OVCAR3 (cell line): ENCODE measurements around a stretch of chr3.

- RRBS: 99% methylated on average over 3 of the region's 16 CpGs
Observed at GRCh38 chr3:12881791-12882295, 40.5 kb upstream of the RPL32 start.

DNA sequence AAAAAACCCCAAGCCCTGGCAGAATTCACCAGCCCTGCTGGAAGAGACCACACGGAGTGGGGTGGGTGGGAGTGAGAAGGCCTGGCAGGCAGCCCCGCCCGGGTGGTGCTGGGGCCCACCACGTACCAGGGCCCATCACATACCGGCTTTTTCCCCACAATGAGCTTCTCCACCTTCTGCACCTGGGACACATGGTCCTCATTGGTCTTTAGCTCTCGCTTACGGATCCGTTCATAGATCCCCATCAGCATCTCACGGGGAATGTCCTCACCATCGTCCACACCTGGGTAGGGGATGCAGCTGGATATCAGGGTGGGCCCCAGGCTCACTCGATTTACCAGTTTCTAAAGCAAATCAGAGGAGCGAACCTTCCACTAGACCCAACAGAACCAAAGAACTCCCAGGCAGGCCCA lies 74.1 kb upstream of the RPL32 start:
- RRBS: 100% methylated on average over 2 of the region's 12 CpGs

GRCh38 chr3:12926570-12927076 lies 85.3 kb upstream of the RPL32 start:
- RRBS: no CpG with 5 or more reads among the region's 9 CpGs

DNA sequence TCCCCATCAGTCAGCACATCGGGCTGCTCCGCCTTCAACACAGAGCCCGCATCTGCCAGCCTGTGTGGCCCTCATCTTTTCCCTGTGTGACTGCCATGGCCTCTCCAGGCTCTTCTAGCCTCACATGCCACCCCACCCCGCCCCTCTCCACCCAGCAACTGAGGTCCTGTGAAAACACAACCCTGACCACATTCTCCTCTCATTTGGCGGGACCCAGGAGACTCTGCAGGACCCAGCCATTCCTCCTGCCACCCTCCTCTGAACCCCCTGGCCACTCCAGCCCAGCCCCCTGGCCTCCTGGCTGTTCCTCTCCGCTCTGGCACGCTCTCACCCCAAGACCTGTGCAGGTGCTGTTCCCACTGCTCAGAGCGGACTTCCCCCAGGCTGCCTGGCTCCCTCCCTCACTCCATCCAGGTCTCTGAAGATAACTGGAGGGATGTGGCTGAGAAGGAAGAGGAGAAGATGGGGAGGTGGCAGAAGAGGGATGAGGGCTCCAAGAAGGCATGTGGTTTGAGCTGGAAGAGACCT lies 111.1 kb upstream of the RPL32 start:
- RRBS: no CpG with 5 or more reads among the region's 8 CpGs

- RRBS: no CpG with 5 or more reads among the region's 18 CpGs
Observed at GRCh38 chr3:12959657-12960314, 113.4 kb downstream of the IQSEC1 start.

GRCh38 chr3:12974599-12975184 lies 98.5 kb downstream of the IQSEC1 start:
- RRBS: no CpG with 5 or more reads among the region's 9 CpGs

DNA sequence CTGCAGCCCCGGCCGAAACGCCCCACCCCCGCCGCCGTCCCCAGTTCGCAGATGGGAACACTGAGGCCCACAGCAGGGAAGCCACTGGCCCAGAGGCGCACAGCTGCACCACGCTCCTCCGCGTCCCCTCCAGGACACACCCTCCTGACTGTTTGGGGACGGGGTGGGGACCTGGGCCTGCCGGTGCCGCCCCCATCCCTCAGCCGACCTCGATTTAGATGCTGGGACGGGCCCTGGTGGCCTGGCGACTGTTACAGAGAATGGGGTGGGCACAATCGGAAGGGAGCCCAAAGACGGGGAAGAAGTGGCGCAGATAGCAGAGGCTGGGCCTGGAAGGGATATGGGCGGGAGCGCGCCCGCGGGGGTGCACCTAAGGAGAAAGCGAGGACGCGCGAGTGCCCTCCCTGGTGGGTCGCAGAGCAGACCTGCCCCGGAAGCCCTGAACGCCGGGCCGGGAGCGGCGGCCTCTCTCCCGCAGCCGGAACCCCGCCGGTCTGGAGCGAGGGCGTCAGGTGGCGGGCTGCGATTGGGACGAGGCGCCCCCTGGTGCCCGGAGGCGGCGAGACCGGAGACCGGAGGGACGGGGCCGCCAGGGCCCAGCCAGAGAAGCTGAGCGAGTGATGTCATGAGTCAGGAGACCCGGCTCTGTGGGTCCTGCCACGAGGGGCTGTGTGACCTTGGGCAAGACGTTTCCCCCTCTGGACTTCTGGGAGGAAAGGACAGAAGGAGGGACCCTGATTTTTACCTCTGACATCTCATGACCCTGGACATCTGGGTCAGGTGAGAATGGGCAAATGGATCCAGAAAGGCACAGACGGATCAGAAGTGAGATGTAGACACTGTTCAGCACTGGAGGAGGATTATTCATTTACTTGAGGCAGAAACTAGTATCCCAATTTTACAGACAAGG lies 78.4 kb downstream of the IQSEC1 start:
- RRBS: 6% methylated on average over 13 of the region's 59 CpGs

- RRBS: no CpG with 5 or more reads among the region's 10 CpGs
Observed at GRCh38 chr3:13011376-13012153, 61.7 kb downstream of the IQSEC1 start.

- RRBS: no CpG with 5 or more reads among the region's 32 CpGs
Observed at GRCh38 chr3:13045585-13046680, 27.3 kb downstream of the IQSEC1 start.

DNA sequence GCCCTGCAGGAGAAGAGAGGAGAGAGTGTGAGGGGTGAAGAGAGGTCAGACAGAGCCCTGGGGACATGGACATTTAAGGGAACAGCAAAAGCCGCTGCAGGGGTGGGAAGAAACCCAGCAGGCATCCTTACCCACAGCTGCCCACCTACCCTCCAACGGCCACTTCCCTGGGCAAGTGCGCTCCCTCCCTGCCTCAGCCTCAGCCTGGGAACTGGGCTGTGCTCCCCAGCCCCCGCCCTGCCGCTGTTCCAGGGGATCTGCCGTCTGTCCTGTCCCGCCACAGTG lies 7.2 kb upstream of the IQSEC1 start:
- RRBS: no CpG with 5 or more reads among the region's 7 CpGs

GRCh38 chr3:13223411-13224131 lies 150.3 kb upstream of the IQSEC1 start:
- RRBS: no CpG with 5 or more reads among the region's 13 CpGs

- RRBS: no CpG with 5 or more reads among the region's 18 CpGs
Observed at GRCh38 chr3:13331808-13332996, 87.9 kb downstream of the NUP210 start.

- RRBS: no CpG with 5 or more reads among the region's 2 CpGs
Observed at GRCh38 chr3:13418972-13419098, 1.3 kb downstream of the NUP210 start.

DNA sequence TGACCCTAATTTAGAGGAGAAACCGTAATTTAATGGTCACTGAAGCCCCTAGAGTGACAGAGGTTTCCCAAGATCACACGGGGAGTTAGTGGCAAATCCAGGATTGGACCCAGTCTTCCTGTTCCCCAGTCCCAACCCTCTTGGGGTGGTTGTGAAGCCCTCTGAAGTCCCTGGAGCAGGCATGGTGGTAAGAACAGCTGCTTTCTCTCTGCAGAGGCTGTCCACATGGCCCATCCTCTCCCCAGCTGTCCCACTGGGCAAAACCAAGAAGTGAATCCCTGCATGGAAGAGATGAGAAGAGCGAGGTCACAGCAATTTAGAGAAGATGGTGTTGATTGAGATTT lies 14.9 kb upstream of the HDAC11 start:
- RRBS: no CpG with 5 or more reads among the region's 3 CpGs

DNA sequence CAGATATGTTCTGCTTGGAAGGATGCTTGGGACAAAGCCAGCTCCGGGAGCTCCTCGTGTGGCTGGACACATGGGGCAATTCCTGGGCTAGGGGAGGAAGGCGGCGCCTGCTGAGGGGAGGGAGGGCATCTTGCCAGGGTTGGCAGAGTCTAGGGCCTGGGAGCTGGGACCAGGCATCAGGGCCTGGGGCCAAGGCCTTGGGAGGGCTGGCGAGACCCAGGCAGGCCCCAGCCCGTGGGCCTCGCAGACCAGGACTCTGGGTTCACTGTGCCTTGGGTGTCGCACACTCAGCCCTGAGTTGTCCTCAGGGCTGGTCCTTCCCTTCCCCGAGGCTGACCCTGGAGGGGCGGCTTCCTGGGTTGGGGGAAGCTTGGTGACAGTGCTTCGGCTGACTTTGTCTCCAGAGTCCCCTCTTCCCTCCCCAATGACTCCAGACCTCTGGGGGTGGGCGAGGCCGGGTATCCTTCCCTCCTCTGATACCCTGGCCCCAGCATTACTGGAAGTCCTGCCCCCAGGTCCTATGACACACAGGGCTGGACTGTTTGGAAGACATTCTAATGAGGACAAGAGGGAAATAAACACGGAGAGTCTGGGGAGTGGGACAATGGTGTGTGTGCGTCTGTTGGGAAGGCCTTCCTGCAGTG lies 30.1 kb upstream of the FBLN2 start:
- RRBS: 20% methylated on average over 1 of the region's 15 CpGs

DNA sequence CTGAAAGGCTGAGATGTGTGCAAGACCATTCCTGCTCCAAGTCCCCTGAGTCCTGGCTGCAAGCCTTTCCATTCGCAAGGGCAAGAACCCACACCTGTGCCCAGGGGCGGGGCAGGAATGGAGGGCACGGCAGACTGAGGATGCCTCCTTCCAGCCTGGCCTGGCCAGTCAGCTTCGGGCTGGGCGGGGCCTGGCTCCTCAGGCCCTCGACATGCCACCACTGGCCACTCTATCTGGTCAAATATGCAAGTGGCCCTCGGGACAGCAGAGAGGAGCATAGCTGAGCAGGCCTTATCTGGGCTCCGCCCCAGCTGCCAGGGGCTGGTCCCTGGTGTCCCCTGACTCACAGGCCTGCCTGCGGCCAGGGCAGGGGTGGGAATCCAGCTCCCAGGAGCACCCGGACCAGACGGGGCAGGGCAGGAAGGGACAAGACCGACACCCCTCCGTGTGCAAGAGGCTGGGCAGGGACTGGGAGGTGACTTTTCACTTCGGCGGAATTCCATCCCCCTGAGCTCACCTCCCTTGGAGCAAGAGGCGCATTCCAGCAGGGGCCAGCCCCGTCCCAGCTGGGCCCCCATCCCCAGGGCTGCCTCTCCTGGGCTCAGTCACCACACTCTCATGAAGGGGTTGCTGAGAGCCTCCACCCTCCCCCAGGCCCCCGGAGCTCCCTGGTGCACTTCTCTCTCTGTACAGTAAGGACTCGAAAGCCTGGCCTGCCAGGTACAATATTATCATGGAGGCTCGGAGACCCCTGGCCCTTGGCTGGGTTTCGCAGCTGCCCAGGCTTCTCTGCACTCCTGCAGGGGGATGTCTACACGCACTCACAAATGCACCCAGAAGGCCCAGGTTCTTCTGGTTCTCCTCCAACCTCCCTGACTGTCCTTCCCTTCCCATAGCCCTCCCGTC lies 29.6 kb downstream of the WNT7A start:
- RRBS: no CpG with 5 or more reads among the region's 23 CpGs

- RRBS: no CpG with 5 or more reads among the region's 3 CpGs
Observed at GRCh38 chr3:13866150-13866435, 13.8 kb downstream of the WNT7A start.

GRCh38 chr3:13890344-13891110 lies 10.7 kb upstream of the WNT7A start:
- RRBS: 63% methylated on average over 2 of the region's 14 CpGs

DNA sequence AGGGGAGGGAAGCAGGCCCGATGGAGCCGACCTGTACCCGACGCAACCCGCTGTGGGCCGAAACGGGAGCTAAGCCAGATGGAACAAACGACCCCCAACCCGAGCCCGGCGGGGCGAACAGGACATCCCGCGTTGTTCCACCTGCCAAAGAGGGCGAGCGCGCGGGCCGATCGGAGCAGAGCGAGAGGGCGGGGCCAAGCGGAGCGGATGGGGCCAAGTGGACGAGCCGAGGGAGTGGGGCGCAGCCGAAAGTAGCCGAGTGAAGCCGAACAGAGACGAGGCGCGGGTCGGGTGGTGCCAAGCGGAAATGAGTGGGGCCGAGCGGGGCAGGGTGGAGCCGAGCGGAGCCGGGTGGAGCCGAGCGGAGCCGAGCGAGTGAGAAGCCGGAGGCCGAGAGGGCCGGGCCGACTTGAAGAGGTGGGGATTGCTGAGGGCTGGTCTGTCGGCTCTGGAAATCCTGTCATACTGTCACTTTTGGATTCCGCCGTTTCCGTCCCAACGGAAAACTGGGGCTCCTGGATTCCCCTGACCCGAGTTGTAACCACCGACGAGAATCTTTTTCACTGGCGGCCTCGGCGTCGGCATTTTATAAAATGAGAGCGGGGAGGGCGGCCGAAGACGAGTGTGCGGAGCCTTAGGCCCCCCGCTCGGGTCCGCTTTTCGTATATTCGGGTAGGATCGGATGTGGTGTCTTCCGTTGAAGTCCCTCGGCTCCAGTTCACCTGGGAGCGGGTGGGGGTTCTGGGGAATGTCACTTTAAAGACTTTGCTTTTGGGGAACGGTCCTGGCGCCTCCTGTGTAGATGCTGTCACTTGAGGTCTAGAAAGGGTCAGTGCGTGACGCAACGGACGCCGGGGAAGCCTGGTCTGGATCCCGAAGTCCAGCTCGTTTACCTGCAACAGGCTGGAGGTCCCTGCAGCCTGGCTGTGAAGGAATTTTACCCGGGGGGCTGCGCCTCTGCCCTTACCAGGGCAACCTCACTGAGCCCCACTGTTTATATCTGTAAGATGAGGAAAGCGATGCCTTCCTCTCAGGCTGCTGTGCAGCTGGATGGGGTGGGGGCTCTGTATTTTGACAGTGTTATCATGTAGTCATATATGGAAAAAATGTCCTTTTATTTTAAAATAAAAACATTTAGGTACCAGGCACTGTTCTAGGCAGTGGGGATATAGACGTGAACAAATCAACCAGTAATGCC lies 15.7 kb upstream of the WNT7A start:
- RRBS: 10% methylated on average over 4 of the region's 87 CpGs

DNA sequence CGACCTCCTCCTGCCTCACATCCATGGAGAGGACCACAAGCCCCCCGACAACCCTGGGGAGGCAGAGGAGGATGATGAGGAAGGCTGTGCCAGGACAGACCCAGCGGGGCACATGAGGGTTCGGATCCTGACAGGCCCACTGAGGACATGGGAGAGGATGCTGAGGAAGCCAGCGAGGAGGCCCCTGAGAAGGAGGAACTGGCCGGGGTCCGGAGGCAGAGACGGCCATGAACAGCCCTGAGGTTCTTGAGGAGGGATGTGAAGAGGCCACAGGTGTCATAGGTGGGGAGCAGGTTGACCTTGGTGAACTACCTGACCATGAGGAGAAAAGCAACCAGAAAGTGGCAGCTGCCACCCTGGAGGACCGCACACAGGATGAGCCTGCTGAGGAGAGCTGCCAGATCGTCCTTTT lies 55.0 kb upstream of the WNT7A start:
- RRBS: no CpG with 5 or more reads among the region's 10 CpGs